Bronchus fibroblast of lung (primary cell): ENCODE data around the genes MICOS10 and VWA5B1.

DNA sequence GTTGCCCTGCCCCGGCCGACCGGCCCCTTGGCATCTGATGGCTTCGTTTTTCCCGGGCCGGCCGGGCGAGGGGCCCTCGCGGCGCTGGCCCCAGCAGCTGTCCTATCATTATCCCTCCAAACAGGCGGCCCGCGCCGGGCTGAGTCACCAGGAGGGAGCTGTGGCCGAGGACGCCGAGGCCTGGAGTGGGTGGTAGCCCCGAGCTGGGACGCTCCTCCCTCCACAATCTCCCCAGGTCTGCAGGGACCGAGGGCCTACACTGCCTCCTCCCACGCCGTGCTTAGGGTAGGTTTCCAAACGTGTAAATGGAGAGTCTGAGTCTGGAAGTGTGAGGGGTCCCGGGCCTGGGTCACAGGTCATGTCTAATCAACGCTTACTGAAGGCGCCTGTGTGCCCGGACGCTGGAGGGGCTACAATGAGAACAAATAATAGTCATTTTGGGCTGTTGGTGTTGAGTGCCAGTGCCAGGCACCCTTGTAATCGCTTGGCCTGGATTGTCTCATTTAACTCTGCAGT is 537 bp downstream of the SLC66A1 start:
- RAMPAGE, long total RNA: no peak

- RAMPAGE, long total RNA: no peak
These were observed 31.7 kb downstream of the CAPZB start for GRCh38 chr1:19453436-19454287.

DNA sequence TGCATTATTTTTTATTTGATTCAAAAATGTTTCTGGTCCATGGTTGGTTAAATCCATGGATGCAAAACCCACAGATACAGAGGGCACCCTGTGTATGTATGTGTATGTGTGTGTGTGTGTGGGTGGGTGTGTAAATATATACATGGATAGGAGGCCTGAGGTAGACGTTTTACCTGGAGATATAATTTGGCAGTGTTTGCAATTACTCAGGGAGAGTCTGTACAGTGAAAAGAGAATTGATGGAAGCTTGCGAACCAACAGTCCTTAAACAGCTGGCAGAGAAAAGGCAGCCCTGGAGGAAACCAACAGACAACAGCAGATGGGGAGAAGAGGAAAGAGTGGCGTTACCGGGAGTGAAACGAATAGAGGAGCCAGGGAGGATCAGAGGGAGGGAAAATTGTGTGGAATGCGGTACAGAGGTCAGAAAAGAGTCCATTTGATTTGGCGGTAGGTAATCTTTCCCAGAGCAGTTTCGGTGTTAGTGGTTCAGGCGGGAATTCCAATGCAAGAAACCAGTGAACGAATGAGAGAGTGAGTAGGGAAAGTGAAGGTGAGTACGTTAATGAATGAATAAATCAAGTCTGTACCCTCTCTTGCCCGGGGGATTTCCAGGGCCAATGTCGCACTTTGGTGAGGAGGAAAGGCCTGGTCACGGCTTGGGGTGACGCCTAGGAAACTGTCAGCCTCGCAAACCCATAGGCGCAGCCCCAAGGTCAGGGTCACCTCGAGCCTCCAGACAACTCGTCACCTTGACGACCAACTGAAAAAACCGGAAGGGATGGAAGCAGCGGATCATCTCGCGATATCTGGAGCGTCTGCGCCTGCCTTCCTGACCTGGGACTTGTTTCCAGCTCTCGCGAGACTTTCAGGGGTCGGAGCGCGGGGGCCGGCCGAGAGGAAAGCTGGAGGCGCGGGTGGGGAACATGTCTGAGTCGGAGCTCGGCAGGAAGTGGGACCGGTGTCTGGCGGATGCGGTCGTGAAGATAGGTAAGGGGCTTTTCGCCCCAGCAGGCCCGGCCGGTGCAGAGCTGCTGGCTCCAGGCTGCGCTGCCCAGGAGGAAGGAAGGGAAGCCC is at the start of gene MICOS10:
Gene MICOS10 (plus strand): TSS at position 857 of the 1,074 bp plus-strand sequence.
- RAMPAGE, long total RNA: start-site peak on the plus strand centred at position 901 of the sequence, 69 bp wide, 411 and 1,146 reads in 2 replicates

- RAMPAGE, long total RNA: no peak
These were observed 40.1 kb downstream of the TMCO4 start for GRCh38 chr1:19759368-19760177.

GRCh38 chr1:19800365-19800640 is 587 bp upstream of the TMCO4 start:
- RAMPAGE, long total RNA: no peak

DNA sequence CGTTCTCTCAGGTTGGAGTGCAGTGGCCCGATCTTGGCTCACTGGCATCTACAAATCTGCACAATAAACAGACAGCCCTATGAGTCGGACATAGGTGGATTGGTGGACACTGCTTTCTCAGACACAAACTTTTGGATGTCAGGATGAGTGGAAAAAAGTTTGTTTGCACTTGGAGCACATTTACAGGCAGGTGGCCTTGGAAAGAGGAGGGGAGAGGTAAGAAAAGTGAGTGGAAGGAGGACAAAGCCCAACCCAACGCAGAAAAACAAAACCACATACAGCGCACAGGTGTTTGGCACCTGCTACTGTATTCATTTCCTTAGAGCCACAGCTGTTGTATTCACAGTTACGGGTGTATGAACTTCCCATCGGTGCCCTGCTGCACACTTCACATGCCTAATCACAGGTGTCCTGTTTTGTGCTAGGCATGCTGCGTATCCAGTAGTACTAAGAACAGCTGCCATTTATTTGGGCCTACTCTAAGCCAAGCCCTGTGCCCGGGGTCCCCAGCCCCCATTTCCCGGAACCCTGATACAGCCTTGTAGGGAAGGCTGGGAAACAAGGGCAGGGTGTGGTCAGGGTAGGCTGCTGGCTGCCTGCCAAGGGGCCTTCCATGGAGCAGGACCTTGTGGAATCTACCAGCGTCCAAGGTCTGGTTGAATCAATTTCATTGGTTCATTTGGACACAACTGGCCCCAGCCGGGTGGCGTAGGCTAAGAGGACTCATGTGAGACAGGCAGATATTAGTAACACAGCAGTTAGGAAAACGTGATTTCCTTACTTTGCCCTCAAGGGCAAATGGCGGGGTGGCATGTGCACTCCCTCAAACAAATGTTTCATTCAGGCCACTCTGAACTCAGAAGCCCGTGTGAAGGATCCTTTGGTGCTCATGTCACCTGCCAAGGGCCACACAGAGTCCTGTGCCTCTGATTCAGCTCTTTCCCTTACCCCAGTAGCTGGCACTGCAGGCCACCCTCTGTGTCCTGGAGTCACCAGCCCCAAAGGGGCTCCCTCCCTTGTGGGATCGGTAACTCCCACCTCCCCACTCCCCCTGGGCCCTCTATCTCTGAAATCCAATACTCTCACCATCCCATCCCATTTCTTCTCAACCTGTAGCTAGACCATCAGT is 852 bp upstream of the RNF186 start:
- RAMPAGE, long total RNA: no peak

DNA sequence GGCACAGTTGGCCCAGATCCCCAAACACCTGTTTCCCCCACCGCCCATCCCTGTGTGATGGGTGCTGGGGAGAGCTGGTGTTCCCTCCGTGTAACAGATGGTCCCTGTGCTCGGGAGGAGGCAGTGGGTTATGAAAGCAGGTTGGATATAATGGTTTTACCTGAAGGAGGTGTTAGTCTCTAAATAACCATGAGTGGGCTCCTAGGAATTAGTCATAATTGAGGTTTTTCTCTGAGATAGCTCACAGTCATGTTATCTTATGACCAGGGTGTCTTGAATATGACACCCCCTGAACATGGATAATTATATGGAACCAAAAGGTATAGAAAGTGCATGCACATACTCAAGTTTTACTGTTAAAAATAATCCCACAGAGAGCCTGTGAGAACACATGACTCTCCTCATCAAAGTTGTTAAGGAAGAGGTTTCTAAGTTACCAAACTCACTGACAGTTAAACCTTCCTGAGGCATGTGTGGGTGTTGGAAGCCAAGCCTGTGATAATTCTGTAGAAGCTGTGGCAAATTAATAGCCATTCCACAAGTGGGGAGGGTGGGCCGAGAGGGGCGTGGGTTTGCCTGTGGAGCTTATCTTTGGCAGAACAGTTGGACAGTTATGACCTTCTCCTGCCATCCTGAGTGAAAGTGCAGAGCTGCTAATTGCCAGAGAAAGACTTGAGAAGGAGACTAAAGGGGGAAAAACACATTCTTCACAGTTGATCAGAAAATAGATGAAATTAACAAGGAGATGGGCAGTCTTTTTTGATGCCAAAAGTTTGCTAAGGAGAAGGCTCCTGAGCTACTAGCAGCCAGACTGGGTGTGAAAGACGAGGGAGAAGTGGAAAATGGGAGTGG is 1.4 kb upstream of the PLA2G2C start:
- RAMPAGE, long total RNA: no peak

- RAMPAGE, long total RNA: no peak
These were observed at the start of gene VWA5B1 for GRCh38 chr1:20290445-20291168. VWA5B1 (plus strand) TSS chr1:20290875.

- RAMPAGE, long total RNA: no peak
These were observed 75.8 kb downstream of the VWA5B1 start for GRCh38 chr1:20366387-20366972.

DNA sequence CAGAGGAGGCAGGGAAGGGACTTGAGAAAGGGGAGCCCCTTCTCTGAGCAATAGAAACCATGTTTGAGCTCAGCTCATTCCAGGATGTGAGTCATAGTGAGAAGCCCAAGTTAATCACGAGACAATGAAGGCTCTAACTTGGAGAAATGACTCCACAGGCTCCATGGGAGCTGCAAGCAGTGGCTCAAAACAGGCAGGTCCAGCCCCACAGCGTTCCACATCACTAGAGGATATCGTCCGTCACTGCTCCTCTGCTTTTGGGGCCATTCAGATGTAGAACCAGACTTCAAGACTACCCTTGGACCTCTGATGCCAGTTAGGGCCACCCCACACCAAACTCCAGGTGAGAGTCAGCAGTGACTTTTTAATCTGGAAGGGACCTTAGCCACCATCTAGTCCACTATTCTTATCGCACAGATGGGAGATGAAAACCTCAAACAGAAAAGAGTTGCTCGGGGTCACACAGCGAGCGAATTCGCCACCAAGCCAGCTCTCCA is 59.0 kb downstream of the CAMK2N1 start:
- RAMPAGE, long total RNA: no peak

GRCh38 chr1:20483405-20484006 is 2.5 kb downstream of the CAMK2N1 start:
- RAMPAGE, long total RNA: no peak

- RAMPAGE, long total RNA: no peak
These were observed 2.1 kb downstream of the CAMK2N1 start for GRCh38 chr1:20484007-20484157.

DNA sequence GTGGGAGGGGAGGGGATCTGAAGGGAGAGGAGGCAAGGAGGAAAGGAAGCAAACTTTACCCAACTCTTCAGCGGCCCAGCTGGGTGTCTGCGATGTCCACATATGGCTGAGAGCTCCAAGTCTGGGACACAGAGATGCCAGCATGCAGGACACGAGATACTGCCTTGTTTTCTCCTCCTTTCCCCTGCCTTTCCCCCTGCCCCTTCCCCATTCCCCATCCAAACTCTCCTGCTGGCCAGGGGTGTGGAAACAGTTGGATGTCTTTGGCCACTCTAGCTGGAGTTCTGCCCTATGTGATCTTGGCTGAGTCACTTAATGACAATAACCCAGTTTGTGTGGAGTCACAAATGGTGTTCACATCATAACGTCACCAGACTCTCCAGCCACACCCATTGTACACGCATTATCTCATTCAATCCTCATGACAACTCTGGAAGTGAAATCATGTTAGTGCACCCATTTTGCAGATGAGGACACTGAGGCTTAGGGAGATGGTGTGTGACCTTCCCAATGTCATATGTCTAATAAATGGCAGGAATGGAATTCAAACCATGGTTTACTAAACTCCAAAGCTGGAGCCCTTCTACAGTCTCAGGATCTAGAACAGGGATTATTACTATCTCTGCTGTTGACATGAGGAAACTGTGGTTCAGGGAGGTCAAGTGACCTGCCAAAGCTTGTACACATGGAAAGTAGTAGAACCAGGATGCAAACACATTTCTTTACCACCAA is 1.3 kb upstream of the CDA start:
- RAMPAGE, long total RNA: no peak

- RAMPAGE, long total RNA: no peak
These were observed 17.4 kb downstream of the CDA start for GRCh38 chr1:20606334-20606748.

DNA sequence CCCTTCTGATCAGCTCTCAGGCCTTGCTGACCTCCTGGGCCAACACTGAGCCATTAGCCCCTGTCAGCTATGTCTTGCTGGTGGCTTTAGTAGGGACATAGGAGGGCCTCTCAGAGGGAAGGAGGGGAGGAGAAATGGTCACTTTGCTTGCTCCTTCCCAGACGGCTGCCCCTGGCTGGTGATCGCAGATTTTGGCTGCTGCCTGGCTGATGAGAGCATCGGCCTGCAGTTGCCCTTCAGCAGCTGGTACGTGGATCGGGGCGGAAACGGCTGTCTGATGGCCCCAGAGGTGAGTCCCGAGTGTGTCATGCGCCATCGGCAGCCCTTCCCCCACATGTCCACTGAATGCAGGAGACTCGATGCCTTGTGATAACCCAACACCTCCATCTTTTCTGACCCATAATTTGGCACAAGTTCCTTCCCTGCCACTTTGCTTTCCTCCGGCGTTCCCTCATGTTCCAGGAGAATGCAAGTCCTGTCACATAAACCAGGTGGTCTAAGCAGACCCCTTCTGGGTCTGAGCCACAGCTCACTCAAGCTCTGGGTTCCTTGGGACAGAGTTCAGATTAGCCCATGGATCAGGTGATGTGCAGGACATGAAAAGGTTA is 12.7 kb downstream of the DDOST start:
- RAMPAGE, long total RNA: no peak

- RAMPAGE, long total RNA: no peak
These were observed 5.1 kb upstream of the DDOST start for GRCh38 chr1:20666096-20666785.

DNA sequence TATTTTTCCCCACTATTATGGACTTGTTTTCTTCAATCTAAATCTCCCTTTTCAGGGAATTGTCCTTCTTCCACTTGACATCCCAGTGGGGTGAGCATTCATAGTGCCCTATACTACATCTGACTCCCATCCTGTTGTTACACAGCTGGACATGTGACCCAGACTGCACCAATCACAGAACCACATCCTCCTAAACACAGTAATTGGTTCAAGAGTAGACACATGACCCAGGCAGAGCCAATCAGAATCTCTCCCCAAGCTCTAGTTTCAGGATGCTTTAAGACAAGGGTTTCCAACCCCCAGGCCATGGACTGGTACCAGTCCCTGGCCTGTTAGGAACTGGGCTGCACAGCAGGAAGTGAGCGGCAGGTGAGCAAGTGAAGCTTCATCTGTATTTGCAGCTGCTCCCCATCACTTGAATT is 5.6 kb upstream of the DDOST start:
- RAMPAGE, long total RNA: no peak

GRCh38 chr1:20757521-20757805 is 25.0 kb upstream of the SH2D5 start:
- RAMPAGE, long total RNA: no peak

GRCh38 chr1:20854706-20855216 is 67.7 kb upstream of the HP1BP3 start:
- RAMPAGE, long total RNA: no peak

DNA sequence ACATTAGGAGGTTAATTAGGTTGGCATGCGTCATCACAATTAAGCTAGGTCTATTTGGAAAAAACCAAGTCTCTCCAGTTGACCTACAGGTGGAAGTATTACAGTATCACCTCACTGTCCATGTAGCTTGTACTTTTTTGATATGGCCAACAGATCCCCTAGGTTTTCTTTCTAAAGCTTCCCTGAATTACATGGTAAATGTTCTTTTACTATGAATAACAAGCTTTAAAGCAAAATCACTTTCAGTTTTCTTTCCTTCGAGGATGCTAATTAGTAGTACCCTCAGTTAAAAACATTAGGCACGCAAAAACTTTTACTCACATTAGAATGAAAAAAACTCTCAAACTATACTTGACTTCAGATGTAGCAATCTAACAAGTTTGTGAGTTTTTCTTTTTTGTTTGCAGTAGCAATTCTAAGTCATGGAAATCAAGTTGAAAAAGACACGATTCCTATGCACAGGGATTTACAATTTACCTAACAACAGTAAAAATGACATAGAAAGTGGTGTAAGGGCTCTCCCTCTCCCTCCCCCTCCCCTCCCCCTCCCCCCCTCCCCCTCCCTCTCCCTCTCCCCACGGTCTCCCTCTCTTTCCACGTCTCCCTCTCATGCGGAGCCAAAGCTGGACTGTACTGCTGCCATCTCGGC is 153.9 kb downstream of the EIF4G3 start:
- RAMPAGE, long total RNA: no peak